Aorta (tissue), 1 donor: ENCODE data around the genes OSBPL8 and MYF5.

DNA sequence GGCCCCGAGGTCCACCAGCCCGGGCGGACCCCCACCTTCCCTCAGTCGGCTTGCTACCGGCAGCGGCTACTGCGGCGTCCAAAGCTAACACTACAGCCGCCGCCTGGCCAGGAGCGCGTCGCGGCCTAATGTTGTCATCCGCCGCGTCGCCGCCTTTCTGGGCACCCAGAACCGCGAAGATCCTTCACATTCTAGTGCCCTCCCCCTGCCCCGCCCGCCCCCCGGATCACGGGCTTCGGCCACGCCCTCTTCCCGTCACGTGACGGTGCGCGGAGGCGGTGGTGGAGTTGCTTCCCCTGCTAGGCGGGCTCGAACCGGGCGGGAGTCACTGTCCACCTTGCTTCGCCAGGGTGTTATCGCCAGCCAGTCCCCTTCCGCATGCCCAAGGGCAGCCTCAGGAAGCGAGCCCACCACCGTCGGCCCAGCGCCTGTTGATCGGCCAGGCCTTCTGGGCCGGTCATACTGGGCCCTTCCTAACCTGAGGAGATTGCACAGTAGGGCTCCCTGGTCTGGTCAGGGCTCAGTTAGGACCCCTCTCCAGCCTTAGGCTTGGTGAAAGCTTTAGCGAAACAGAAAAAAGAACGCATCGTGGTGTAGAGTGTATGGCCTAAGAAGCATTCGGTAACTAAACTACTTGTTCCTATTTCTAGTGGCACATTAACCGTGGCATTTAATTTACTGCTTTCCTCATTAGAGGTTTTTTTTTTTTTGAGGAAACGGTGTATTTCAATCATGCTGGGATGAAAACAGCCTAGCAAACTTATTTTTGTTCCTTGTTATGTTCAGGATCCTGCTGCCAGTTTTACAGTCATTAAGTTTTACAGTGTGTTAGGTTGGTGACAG lies at the start of gene OSBPL8:
OSBPL8 (minus strand) TSS at position 159 of the 843 bp plus-strand sequence.
- PRO-cap: bidirectional peak, plus-strand start at position 262 of the sequence, minus-strand start at position 159 of the sequence

- PRO-cap: no peak
These were observed 323.1 kb upstream of the NAV3 start for GRCh38 chr12:77507625-77507865.

- PRO-cap: no peak
These were observed 137.6 kb downstream of the NAV3 start for GRCh38 chr12:77967939-77968962.

DNA sequence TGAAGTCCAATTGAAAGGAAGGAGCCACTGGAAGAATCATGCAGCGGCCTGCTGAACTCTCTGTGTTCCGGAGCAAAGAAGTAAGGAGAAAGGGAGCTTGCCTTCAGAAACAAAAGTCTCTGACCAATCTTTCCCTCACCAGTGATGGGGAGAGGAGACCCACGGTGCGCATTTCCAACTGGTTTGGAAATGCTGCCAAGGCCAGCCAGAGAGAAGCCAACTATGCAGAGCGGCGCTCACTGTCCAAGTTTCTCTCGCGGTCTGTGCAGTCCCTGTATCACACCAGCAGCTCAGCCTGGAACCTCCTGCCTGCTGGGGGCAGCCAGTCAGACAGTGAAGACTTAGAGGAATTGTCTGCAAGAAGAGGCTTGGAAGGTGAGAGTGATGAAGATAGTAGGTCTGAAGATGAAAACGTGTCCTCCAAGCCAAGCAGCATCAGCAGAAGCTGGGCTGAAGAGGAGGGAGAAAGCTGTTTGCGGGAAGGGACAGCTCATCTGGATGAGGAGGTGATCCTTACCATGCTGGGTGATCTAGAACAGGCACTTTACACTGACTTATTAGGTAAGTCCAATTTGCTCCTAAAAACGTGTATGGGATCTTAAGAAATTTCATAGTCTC lies 206.2 kb downstream of the NAV3 start:
- PRO-cap: no peak

GRCh38 chr12:79455172-79455722 lies 235.5 kb downstream of the PAWR start:
- PRO-cap: no peak

- PRO-cap: no peak
These were observed 150.1 kb downstream of the PAWR start for GRCh38 chr12:79540586-79541122.

GRCh38 chr12:79543273-79543747 lies 147.5 kb downstream of the PAWR start:
- PRO-cap: no peak

DNA sequence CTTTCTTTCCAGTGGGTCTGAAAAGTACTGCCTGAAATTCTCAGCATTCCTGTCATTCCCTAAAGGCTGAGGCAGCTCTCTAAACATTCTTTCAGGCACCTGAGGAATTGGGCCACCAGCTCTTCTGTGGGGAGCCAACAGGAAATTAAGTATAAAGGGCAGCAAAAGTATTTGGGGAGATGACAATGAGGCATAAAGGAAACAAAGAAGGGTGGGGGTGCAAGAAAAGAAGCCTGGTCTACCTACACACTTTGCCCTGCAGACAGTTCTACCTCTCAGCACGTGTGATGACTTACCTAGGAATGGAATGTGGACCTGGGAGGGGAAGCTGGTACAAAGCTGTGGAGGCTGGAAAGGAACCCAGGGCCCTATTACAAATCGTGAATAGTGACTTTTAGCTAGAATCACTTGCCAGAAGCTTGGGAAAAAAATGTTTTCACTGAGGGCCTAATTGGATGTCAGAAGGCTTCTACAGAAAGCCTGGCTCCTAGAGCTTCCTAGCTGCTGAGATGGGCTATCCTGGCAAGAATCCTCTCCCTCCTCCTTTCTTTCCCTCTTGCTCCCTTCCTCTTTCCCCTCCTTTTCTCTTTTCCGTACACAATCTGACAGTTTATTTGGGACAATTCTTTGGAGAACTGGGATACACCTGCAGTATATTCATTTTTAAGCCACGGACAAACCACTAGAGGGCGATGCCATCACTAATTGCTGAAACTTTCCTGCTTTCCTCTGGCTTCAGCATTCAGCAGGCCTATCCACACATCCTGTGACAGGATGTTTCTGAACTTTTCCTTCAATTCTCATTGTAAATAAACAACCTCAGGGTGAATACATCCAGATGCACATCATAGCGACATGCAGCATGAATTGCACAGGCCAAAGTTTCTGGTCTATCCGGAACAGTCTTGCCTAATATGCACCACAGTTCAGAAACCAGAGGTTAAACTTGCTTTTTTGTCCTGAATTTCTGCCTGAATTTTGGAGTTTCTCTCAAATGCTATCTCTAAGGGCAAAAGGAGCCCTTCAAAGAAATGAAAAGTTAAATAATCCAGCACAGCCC lies 143.1 kb downstream of the PAWR start:
- PRO-cap: unidirectional peak, minus-strand start at position 587 of the sequence

GRCh38 chr12:79818893-79819394 lies 116.0 kb downstream of the PPP1R12A start:
- PRO-cap: no peak

DNA sequence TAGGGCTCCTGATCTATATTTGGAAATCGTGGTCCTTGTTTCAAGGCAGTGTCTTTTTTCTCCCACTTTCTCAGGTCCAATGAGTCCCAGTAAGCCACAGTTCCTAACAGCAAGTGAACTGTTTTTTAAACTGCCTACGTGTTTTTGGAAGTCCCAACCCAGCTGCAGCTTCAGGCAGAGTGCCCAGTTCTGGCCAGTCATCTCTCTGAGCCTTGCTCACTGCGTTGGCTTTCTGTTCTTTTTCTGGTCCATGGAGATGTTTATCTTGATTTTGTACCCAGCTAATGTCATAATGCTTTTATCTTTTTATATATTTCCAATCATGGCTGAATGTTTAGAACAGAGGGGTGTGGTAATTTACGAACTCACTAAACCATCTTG lies 46.3 kb upstream of the OTOGL start:
- PRO-cap: no peak

DNA sequence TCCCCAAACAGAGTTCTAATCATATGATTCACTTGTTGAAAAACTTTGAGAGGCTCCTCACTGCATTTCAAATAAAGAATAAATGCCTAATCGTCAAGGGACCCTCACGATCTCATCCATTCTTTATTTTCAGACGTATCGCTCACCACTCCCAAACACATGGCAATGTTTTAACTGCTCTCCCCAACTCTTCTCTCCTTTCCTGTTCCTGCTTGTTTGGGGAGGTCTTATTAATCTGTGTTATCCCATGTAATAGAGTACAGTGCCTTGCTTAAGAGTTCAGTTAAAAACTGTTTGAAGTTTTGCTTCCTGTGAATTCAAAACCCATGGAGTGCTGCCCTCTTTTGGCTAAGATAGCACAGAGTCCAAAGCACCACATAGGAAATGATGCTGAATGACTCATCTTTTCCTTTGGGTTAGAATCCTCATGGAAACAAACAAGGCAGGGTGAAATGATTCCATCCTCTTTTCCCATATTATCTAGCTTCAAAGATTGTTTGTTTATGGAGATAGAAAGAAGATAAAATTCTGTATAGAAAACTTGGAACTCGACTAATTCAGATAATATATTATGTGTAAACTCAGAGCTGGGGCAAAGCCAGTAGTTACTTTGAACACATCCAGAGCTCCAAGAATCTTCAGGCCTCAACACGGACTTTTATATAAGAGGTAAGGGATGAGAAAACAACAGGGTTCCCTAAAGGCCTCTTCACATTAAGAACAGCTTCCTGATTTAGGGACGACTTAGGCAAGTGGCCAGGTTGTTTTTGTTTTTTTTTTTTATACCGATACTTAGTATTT lies 87.4 kb downstream of the OTOGL start:
- PRO-cap: unidirectional peak, minus-strand start at position 204 of the sequence

- PRO-cap: no peak
These were observed 1.1 kb downstream of the PTPRQ start for GRCh38 chr12:80445075-80445663.

DNA sequence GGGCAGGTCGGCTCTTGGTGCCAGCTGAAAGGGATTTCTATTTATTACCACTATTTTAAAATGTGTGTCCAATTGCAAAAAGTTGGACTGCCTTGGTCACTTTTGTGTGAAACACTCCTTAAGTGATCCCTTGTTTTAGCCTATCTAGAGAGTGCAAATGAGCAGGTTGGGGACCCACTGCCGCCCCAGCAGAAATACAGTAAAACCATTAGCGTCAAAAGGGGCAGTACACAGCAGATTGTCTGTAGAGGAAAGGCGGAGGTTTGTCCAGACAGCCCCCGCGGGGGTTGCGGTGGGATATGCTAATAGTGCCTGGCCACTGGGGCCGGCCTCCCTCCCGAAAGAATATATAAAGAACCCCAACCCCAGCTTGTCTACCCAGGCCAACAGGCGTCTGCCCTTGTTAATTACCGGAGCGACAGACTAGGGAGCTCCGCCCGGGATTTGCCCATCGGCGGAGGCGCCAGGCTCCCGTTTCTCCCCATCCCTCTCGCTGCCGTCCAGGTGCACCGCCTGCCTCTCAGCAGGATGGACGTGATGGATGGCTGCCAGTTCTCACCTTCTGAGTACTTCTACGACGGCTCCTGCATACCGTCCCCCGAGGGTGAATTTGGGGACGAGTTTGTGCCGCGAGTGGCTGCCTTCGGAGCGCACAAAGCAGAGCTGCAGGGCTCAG lies at the start of gene MYF5:
MYF5 (plus strand) TSS at position 377 of the 676 bp plus-strand sequence.
- PRO-cap: no peak

DNA sequence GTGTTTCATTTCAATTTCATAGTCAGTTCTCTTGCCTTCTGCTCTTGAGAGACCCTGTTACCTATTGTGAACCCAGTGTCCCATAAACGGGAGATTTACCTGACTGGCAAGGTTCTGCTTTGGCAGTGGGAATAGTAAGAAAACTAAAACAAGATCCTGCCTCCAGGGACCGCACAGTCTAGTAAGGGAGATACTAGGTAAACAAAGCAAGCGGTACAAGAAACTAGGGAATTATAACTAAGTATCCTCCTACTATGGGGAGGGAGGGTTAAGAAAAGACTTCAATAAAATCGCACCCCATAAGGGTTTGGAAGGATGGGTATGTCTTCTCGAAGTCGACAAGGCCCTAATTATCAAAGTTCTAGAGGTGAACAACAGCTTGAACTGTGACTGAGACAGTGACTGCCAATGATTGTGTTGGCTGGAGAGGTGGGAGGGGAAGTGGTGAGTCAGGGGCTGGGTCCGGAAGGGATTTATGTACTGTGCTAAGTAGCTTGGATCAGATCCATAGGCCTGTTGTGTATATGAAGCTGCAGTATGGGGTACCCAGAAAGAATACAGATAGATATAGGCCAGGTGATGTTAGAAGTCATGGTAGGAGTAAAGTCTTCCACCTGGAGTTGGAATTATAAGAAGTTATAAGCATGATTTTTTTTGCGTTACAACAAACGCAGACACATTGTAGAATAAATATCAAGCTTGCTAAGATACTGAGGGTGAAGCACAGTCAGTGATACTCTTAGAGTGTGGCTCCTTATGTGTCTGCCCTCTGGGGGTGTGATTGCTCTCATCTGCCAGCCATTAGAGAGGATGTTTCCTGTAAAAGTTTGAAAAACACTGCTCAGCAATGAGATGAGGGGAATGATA lies 923 bp downstream of the ACSS3 start:
- PRO-cap: no peak

- PRO-cap: no peak
These were observed 8.1 kb downstream of the CCDC59 start for GRCh38 chr12:82350120-82350537.

DNA sequence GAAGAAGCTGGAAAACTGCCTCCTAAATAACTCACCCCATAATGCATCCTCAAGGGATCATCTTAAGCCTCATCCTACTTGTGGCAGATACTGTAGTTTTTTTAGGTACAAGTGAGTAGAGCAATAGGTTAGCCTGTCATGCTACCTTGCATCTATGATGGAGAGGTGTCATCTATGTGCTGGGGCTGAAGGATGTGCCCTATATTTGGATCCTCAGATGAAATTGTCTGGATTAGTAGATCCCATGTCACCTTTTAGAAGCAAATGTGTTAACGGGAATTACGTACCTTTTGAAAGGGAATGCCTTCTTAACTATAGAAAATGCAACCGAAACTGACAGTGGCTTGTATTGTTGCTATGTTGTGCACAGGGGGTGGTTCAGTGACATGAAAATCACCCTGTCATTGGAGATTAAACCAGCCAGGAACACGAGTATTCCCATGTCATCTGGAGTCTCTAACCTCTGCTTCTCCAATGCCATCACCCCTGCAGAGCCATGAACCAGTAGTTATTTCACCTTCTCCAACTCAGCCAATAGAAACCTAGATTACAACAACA lies 110.2 kb downstream of the METTL25 start:
- PRO-cap: no peak

GRCh38 chr12:86810810-86811216 lies 554.6 kb upstream of the MGAT4C start:
- PRO-cap: no peak

DNA sequence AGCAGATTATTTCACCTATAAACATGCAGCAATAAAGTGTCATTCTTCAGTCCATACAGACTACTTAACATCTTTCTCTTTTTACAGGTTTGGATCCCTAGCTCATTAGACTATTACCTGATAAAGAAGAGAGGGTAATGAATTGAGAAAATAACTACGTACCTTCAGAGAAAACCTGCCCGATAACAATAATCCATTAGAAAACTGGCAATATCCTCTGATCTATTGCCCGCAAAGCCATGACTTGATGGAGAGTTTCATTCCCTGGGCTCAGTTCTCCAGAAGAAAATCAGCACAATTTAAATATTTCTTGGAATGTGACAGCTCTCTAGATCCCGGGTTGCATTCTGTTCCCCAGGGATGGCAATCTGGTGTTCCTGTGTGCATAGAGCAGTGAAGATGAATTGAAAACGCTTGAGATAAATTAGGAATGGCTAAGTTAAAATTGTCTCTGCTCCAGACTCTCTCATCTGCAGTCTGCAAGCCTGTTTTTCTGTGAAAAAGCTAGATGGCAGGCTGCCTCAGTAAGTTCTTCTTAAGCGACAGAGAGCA lies 582.4 kb upstream of the MGAT4C start:
- PRO-cap: no peak

DNA sequence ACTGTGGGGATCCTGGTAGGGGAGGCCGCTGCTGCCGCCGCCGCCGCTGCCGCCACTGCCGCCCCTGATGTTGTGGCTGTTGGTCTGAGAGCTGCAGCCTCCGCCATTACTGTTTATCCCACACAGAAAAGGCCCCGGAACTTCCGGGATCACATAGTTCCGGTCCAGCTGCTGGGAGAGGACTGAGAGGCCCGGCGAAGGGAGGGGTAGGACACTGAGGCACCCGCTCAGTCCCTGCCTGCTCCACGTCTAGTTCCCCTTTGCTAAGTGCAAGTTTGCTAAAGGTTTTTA lies 244.8 kb downstream of the C12orf50 start:
- PRO-cap: no peak

- PRO-cap: no peak
These were observed 191.8 kb downstream of the KITLG start for GRCh38 chr12:88388430-88388983.